Cardiac ventricle fibroblast (primary cell): Measurements from ENCODE around the genes C1QTNF7 and CD38.

- RAMPAGE, long total RNA, result no peak
Measured at GRCh38 chr4:14877109-14877990, 124.9 kb upstream of the CPEB2 start.

DNA sequence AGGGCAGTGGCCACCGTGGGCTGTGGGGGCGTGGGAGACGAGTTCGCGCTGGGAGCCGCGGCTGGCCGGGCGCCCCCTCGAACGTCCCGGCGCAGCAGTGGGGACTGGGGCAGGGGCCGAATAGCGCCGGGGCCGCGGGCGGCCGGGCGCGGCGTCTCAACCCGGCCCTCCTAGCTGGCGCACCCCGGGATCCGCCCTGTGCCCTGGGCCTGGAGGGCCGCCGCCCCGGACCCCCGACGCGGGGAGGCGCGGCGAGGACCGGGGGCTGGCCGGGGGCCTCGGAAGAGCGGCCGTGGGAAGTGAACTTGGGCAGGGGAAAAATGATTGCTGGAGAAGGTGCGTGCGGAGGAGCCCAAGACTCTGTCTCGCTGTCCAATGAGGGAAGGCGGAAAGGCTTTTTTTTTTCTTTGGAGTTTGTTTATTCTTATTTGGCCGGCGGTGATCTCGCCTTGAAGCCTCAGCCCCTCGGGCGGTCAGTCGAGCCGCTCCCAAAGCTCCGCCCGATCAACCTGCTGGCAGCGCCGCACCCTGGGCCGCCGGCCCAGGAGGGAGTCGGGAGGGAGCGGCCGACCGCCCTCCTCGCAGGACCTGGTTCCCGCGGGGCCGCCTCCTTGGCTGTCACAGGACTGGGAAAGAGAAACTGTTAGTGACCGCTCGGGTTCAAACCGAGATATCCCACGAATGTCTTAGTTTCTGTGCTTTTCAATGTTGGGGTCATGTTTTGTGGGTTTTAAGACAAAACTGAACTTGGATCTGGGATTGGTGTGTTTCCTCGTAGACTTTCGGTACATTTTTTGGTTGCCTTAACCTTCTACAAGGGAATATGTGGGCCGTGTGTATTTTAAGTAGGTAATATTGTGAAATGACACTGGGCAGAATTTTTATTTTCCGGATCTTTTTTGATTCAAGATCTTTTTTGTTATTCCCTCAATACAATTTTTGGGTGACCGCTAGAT lies 2.5 kb downstream of the CPEB2 start:
- RAMPAGE, long total RNA, result no peak

GRCh38 chr4:15007841-15008489 lies 5.7 kb downstream of the CPEB2 start:
- RAMPAGE, long total RNA, result no peak

DNA sequence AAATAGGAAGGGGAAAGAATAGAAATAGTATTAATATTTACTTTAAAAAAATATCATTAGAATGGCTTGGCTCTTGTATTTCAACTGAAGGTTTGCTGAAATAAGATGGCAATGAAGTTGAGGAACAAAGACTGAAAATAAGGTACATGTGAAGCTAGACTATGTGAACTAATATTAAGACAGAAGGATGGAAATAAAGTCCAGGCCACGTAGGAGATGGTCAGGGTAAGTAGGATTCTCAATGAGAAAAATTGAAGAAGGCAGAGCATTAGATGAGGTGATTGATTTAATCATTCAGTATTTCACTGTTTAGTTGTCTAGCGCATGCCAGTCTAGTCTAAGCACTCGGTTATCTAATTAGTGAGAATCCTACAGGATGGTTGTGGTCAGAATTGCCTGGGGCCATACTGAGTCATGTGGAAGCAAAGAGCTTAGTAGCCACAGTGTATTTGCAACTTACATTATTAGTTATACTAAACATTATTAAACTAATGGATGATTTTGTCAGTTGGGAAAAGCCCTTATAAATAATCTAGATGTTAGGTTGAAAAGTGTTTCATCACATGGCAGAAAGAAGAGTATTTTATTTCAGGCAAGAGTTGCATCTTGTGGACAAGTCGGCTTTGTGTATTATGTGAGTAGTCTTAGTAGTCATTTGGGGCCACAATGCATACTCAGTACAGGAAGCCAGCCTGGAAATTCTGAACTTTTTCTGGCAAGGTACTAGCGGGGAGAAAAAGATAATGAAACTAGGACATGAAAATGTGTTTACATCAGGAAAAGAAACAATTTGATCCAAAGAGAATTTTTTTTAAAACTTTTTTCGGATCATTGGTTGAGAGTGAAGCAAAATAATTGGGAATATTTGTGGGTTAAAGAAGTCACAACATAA lies 31.8 kb downstream of the CPEB2 start:
- RAMPAGE, long total RNA, result no peak

DNA sequence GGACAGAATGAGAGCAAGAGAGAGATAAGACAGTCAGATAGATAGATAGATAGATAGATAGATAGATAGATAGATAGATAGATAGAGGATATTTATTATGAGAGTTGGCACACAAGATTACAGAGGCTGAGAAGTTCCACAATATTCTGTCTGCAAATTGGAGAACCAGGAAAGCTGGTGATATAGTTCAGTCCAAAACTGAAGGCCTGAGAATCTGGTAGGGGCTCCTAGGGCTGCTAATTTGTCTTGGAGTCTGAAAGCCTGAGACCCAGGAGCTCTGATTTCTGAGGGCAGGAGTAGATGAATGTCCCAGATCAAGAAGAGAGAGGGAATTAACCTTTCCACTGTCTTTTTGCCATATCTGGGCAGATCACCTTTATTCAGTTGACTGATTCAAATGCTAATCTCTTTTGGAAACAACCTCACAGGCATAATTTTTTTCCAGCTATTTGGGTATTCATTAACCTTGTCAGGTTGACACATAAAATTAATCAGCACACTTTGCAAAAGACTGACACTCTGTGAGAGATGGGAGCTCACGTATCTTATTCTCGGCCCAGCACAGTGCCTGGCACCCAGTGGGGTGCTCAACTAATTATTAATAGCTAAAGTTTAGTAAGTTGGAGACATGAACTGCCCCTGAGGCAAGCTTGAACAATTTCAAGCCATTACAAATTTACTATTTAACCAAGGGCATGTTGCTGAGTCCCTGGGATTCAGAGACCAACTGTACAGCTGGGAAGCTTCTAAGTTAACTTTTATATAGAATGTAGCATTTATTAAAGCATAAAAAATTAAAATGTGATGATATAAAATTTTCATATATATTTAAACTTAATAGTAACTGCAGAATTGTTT lies 114.3 kb downstream of the CPEB2 start:
- RAMPAGE, long total RNA, result no peak

GRCh38 chr4:15427585-15428179 lies at the start of gene C1QTNF7:
C1QTNF7 (plus strand) TSS chr4:15428033.
- RAMPAGE, long total RNA, result no peak

GRCh38 chr4:15479134-15480437 lies 9.9 kb downstream of the CC2D2A start:
- RAMPAGE, long total RNA, result no peak

DNA sequence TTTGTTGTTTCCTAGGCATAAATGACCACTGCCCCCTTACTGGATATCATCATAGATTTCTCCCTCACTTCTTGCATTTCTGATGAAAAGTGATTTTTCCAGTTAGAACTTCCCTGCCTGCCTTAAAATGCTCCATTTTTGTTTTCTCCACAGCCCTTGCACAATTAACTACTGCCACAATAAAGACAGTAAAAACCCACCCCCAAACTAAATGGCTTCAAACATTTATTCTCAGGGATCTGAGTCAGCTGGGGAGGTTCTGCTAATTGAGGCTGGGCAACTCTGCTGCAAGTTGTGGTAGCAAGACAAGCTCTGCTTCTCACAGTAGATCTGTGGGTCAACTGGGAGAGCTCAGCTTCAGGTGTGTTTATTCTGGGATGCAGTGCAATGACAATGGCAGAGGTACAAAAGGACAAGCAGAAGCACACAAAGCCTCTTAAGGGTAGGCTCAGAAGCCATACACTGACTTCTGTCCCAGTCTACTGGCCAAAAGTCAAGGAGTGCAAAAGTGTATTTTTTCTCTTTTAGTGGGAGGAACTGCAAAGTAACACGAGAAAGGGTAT lies 60.9 kb downstream of the FBXL5 start:
- RAMPAGE, long total RNA, result no peak

DNA sequence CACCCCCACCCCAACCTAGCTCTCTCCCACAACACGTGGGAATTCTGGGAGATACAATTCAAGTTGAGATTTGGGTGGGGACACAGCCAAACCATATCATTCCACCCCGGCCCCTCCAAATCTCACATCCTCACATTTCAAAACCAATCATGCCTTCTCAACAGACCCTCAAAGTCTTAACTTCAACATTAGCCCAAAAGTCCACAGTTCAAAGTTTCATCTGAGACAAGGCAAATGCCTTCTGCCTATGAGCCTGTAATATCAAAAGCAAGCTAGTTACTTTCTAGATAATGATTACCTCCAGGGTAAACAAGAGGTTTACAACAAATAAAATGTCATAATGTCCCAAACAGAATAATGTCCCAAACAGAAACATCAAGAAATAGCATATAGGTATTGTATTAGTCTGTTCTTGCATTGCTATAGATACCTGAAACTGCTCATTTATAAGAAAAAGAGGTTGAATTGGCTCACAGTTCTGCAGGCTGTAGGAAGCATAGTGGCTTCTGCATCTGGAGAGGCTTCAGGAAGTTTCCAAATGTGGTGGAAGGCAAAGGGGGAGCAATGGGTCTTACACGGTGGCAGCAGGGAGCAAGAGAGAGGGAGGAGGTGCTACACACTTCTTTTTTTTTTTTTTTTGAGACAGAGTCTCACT lies 3.0 kb upstream of the BST1 start:
- RAMPAGE, long total RNA, result no peak

DNA sequence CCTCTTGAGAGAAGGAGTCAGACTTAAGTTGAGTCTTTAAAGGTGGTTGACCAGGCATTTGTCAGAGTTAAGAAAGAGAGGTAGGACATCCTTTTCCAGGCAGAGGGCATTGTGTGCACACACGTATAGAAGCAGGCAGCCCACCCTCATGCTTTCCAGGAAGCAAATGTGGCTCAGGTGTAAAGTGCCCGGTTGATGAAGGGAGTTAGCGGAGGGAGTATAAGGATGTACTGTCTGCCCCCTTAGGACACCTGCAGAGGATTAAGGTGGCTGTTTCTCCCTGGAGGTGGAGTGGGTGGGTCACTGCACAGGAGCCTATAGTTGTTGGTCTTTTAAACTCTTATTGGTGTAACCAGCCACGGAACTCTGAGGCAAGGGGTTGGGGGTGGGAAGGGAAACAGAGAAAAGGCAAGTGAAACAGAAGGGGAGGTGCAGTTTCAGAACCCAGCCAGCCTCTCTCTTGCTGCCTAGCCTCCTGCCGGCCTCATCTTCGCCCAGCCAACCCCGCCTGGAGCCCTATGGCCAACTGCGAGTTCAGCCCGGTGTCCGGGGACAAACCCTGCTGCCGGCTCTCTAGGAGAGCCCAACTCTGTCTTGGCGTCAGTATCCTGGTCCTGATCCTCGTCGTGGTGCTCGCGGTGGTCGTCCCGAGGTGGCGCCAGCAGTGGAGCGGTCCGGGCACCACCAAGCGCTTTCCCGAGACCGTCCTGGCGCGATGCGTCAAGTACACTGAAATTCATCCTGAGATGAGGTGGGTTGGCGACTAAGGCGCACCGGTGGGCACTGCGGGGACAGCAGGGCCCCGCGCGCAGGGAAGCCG lies at the start of gene CD38:
TSS of gene CD38 (plus strand) at position 432 of the 820 bp plus-strand sequence.
- RAMPAGE, long total RNA, result no peak

- RAMPAGE, long total RNA, result no peak
Measured at GRCh38 chr4:16158110-16158960, 67.9 kb downstream of the TAPT1 start.

GRCh38 chr4:16159223-16159917 lies 66.9 kb downstream of the TAPT1 start:
- RAMPAGE, long total RNA, result no peak

- RAMPAGE, long total RNA, result no peak
Measured at GRCh38 chr4:16227444-16227939, 1.2 kb upstream of the TAPT1 start.

GRCh38 chr4:16771484-16772040 lies 126.9 kb downstream of the LDB2 start:
- RAMPAGE, long total RNA, result no peak

DNA sequence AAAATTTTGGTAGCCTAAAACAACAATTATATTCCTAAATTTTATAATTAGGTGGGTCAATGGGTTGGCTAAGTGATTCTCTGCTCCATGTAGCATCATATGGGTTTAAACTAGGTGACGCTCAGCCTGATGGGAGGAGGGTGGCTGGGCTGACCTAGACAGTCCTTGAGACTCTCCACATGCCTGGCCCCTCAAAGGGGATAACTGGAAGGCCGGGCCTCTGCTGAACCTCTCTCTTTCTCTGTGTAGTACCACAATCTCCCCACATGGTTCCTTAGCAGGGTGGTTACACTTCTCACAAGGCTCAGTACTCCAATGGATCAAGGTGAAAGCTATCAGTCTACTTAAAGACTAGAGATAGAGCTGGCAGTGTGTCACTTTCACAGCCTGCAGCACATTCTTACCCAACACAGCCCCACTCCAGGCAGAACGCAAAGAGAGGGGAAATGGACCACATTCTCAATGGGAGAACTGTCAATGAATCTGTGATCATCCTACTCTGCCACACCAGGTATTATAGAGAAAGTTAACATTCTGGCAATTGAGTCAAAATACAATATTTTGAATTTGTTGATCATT lies 80.4 kb downstream of the LDB2 start:
- RAMPAGE, long total RNA, result no peak

- RAMPAGE, long total RNA, result no peak
Measured at GRCh38 chr4:16896725-16897305, 1.6 kb downstream of the LDB2 start.

GRCh38 chr4:17511023-17511455 lies 851 bp downstream of the QDPR start:
- RAMPAGE, long total RNA, result no peak

DNA sequence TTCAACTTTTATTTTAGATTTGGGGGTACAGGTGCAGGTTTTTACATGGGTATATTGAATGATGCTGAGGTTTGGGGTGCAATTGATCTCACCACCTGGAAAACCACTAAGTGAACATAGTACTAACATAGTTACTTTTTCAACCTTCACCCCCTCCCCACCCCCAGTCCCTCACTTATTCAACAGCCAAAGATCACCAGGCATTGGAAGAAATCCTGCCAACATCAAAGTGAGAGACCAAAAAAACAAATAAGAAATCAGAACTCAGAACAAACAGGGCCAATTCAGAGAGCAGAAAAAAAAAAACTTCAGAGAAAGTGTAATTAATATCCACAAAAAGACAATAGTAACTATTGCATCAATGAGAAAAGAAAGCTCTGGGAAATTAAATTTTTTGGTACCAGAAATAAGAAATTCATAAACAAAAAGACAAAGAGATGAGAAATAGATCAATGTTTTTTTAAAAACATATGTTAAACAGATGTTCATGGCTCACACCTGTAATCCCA lies 20.5 kb upstream of the LAP3 start:
- RAMPAGE, long total RNA, result no peak

DNA sequence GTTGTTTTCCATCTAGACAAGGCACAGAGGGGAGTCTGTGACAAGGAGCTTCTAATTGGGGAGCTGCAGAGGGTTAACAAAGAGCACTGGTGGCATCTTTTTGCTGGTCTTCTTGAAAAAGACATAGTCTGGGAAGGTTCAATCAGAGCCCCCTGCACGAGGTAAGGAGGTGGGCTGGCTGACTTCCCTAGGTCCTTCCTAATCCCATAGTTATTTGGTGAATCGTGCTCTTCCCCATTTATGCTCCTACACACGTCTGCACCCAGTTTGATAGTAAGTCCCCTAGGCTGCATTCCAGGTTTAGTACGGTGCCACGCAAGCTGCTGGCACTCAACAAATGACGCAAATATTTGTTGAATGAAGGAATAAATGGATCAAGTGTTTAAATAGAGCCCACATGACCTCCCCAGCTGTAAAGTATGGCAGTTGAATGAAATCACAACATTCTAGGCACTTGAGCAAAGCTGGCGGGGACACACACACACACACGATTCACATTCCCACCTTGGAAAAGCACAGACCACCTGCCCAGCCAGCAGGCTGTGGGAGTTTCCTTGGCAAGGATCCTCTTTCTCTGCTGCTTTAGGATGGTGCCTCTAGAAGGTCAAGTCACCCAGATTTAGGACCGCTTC lies 911 bp downstream of the FAM184B start:
- RAMPAGE, long total RNA, result no peak

GRCh38 chr4:18829096-18829469 lies 807.5 kb upstream of the LCORL start:
- RAMPAGE, long total RNA, result no peak